ENCODE measurements around a stretch of chr17.

- PRO-cap, result no peak
Observed at GRCh38 chr17:42105037-42105525, 6.8 kb upstream of the ZNF385C start.

DNA sequence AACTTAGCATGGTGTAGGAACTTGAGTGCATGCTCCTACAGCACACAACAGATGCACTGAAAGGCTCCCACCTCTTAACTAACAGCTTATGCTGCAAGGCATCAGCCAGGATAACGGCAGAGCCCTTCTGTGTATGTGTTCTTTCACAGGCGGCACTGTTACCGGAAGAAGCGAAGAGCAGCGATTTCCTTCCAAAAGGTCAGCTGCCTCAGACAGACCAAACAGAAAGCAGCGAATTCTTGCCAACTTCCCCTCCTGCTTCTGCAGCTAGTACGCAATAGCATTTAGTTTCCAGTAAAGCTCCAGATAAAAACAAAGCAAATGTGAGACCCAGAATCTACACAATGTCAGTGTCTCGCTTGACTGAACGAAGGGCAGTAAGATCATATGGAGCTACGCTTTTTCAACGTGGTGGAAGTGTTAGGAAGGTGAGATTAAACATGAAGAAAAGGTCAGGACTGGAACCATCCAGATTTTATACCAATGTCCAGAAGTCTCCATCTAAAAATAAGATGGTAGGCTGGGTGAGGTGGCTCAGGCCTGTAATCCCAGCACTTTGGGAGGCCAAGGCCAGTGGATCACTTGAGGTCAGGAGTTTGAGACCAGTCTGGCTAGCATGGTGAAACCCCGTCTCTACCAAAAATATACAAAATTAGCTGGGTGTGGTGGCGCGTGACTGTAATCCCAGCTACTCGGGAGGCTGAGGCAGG lies 27.4 kb downstream of the STAT5B start:
- PRO-cap, result bidirectional peak, plus-strand start at position 315 of the sequence, minus-strand start at position 157 of the sequence

GRCh38 chr17:42270463-42271476 lies 5.4 kb downstream of the STAT5B start:
- PRO-cap, result no peak

- PRO-cap, result no peak
Observed at GRCh38 chr17:42273509-42274355, 2.5 kb downstream of the STAT5B start.

DNA sequence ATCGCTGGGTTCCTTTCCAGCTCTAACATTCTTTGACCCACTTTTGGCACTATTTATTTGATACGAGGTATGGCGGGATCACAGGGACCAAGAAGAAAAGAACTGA lies 1.1 kb downstream of the STAT5B start:
- PRO-cap, result no peak

GRCh38 chr17:42288614-42288933 lies 276 bp downstream of the STAT5A start:
- PRO-cap, result no peak

DNA sequence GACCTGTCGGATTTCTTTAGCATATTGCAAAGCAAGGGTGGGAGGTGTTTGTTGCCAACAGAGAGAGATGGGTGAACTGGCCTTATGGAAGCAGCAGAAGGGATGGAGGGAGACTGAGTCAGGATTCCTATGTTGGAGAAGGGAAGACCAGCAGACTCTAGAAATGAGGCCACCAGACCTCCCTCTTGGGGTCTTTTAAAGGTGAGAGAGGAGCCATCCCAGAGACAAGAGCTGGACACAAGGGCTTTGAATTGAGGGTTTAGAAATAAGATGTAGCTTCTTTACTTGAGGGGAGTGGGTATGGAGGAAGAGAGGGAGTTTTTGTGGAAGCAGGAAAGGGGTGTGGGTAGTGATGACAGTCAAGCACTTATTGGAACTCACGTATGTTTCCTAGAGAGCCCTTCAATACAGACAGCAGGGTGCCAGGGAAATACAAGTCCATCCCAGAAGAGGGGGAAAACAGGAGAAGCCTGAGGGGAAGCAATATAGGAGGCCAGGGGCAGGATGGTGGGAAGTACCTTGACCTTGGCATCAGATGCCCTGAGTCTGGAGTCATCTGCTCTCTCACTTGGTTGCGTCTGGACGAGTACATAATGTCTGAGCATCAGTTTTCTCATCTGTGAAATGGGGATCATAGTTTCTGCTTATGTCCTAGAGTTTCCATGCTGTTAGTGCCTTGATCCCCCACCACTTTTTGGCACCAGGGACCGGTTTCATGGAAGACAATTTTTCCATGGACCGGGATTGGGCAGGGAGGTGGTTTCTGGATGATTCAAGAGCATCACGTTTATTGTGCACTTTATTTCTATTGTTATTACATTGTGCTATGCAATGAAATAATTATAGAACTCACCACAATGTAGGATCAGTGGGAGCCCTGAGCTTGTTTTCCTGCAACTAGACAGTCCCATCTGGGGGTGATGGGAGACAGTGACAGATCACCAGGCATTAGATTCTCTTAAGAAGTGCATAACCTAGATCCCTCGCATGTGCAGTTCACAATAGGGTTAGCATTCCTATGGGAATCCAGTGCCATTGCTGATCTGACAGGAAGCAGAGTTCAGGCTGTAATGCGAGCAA lies 2.2 kb downstream of the STAT5A start:
- PRO-cap, result no peak

DNA sequence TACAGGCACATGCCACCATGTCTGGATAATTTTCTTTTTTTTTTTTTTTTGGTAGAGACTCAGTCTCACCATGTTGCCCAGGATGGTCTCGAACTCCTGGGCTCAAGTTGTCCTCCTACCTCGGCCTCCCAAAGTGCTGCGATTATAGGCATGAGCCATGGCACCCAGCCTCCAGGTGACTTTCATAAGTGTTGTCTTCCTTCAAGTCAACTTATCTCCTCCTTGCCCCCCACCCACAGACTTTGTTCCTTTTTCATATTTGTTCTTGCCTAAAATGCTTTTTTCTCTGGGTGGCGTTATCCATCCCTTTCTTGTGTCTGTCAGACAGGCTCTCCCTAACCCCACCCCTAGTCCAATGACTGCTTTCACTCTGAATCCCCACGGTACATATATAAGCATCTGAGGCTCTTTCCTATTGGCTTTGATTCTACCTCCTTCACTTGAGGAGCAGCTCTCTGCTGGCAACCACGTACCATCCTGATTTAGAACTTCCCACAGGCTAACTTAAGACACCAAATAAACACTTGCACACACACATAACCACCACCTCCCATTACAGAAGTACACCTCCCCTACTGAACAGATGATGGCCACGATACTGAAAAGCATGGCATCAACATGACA lies 24.5 kb downstream of the STAT3 start:
- PRO-cap, result no peak

GRCh38 chr17:42404004-42405023 lies 16.1 kb upstream of the STAT3 start:
- PRO-cap, result no peak

DNA sequence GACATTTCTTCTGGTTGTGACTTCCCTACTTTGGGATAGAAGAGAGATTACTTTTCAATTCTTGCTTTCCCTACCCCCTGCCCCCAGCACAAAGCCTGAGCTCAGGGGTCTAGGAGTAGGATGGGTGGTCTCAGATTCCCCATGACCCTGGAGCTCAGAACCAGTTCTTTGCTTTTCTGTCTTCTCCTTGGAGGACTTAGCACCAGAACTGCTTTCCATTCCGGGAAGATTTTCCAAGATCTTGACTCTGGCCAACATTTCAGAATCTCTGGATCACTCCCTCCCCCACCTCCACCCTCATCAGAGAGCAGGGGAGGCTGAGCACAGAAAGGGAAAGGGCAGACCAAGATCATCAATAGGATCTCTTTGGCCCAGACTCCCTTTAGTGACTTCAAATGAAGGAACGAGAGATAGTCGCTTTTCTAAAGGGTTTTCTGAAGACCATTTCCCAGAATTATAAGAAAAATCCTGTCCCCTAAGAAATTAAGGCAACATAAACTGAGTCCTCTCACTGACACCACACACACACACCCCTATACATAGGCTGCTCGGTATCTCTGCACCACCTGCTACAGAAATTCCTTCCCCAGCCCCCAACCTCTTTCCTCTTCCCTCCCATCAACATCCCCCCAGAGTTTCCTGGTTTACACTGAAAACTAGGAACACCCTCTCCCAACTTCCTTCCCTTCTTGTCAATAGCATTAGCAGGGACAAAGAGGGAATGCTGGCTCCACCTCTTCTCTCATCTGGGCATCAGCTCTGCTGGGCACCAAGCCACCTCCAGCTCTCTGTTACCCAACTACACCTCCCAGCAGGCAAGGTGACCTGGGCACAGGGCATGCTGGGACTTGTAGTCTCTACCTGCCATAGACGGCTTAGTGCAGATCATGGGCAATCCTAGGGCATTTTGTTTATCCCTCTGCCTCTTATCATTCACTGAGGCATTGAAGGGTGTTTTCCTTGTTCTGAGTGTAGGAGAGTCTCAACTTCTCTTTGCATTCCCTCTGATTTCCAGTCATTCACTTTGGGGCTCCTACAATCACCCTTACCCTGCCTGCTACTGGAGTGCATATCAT lies 15.8 kb downstream of the CAVIN1 start:
- PRO-cap, result no peak

DNA sequence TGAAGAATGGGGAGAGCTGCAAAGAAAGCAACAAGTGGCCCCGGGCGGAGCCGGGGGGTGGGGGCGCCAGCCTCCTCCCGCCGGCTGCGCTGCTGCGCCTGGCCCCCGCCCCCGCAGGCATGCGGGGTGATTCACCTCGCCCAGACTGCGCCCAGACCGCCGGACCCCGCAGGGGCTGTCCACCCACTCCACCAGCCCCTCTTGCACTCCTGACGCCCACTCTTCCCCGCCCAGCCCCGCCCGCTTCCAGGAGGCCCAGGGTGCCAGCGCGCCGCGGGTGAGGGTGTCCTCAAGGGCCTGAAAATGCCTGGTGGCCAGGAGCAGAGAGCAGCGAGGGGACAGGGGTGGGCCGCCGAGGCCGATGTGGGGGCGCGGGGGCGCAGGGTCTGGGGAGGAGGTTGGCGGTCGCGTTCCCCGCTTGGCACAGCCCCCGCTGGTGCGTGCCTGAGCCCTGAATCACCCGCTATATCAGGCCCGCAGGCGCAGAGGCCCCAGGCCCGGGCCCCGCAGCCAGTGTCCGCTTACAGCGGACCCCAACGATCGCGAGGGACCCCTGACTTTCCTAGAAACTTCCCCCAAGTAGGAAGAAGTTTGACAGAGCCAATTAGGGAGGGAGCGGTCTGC lies 1.3 kb downstream of the CAVIN1 start:
- PRO-cap, result bidirectional peak, plus-strand start at position 485 of the sequence, minus-strand start at position 438 of the sequence

DNA sequence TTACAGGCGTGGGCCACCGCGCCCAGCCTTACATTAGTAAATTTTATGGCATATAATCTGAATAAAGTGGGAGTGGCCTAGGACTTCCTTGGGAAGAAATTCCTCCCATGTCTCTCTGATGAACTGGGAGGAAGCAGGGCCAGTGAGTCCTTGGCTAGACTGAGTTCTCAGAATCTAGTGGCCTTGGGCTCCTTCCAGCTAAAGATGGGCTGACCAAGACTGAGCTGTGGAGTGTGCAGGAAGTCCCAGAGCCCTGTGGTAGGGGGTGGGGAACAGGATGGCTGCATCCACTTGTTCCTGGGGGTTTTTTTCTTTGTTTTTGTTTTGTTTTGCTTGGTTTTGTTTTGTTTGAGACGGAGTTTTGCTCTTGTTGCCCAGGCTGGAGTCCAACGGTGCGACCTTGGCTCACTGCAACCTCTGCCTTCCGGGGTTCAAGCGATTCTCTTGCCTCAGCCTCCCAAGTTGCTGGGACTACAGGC lies 9.9 kb upstream of the NAGLU start:
- PRO-cap, result no peak

GRCh38 chr17:42536927-42537351 lies 898 bp downstream of the NAGLU start:
- PRO-cap, result no peak

GRCh38 chr17:42537919-42538655 lies 2.0 kb downstream of the NAGLU start:
- PRO-cap, result no peak

DNA sequence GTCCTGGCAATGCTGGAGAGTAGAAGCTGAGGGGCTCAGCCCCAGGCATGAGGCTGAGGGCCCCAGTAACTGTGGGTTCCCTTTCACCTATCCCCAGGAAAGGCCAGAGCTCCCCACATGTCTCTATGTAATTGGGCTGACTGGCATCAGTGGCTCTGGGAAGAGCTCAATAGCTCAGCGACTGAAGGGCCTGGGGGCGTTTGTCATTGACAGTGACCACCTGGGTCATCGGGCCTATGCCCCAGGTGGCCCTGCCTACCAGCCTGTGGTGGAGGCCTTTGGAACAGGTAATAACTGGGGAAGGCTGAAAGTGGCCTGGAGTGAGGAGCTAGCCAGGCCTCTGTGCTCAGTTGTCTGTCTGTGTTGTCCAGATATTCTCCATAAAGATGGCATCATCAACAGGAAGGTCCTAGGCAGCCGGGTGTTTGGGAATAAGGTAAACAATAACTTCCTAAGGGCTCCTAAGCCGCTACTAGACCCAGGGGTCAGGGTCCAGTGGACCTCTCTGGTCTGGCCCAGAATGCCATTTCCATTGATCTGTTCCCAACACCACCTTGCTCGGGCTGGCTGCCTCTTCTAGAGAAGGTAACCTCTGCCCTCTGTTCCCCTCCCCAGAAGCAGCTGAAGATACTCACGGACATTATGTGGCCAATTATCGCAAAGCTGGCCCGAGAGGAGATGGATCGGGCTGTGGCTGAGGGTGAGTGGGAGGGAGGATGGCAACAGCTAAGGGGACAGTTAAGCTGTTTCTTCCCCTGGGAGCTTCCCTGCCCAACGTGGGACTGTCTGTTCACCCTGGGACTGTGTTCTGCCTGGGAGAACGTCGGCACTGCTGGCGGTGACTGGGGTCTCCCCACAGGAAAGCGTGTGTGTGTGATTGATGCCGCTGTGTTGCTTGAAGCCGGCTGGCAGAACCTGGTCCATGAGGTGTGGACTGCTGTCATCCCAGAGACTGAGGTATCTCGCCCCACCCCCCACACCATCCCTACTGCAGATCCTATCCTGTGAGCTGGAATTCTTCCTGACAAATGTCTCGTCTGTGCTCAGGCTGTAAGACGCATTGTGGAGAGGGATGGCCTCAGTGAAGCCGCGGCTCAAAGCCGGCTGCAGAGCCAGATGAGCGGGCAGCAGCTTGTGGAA lies 1.9 kb upstream of the MLX start:
- PRO-cap, result no peak

GRCh38 chr17:42572871-42573768 lies 4.4 kb downstream of the PSMC3IP start:
- PRO-cap, result no peak

DNA sequence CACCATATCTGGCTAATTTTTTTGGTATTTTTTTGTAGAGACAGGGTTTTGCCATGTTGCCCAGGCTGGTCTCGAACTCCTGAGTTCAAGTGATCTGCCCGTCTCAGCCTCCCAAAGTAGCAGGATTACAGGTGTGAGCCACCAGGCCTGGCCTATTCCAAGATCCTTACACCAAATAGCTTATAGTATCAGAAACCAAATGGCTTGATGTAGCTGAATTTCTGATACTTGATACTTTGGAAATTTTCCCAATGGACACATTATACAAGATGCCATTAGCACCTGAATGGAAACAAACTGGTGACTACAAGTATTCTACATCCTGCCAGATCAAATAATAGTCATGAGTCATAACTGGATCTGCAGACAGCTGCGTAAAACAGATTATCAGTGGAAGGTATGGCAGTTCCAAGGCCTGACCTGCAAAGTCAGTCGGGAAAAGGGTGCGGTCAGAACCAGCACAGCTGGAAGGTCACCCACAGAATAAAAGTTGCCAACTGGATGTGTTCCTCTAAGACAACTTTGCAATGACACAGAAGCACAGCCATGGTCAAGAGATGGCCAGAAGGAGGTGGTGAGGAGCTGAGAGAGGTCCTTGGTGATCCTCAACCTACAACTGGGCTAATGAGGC lies 14.6 kb downstream of the TUBG1 start:
- PRO-cap, result no peak

- PRO-cap, result no peak
Observed at GRCh38 chr17:42669334-42669736, 7.5 kb downstream of the PLEKHH3 start.

GRCh38 chr17:42675876-42676253 lies 929 bp downstream of the PLEKHH3 start:
- PRO-cap, result bidirectional peak, plus-strand start at chr17:42676341, minus-strand start at chr17:42676074

DNA sequence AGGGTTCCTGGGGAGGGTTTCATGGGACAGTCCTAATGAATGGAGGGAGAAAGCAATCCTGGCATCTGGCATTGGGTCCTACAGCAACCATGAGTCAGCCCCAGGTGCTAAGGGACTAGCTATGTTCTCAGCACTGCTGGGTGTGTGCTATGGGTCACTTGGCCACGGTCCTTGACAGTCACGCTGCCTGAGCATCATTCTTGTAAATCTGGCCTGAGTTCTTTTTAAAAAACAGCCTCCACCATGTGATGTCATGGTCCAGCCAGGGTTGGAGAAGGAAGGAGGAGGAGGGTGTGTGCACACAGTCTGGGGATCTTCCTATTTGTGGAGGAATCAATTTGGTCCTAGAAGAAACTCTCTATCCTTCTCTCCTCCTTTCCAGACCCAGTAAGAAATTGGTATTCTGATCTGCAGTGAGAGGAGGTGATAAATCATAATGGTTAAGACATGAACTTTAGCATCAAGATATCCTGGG lies 6.2 kb upstream of the RAMP2 start:
- PRO-cap, result no peak